Duodenum (tissue), 1 donor: ENCODE results near the gene APOA5.

DNA sequence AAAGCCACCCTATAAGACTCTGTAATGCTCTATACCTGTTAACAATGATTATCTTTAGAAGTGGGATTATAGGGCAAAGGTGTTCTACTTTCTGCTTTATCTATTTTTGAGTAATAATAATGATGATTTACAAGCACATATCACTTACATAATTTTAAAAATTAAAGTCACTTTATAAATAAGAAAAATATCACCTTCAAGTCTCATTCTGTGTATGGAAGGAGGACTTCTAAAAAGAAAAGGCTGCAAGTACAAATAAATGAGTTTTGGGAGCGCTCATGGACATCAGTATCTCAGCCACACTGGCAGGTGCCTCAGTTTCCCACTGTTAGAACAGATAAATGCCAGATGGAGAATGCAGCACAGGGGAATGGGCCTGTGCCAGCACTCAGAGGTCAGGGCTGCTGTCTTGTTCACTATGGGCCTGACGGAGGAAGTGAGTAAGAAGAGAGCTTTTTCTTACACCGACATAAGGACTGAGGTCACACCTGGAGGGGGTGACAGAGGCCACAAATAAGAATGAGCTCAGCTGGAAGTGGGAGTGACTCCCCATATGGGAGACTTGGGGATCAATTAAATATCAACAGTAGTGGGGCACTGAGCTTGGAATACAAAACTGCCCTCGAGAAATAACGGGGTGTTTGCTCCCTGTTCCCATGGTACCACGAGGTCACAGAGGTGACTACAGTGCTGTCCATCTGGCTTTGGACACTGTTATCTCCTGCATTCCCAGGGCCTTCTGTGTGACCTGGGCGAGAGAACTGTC lies 94.3 kb upstream of the NNMT start:
- PRO-cap = no peak

- PRO-cap = no peak
Observed at GRCh38 chr11:114208540-114209051, 87.6 kb upstream of the NNMT start.

- PRO-cap = no peak
Observed at GRCh38 chr11:114257050-114257434, 39.2 kb upstream of the NNMT start.

- PRO-cap = no peak
Observed at GRCh38 chr11:114258648-114259852, 37.1 kb upstream of the NNMT start.

- PRO-cap = no peak
Observed at GRCh38 chr11:114300568-114301389, 4.6 kb downstream of the NNMT start.

DNA sequence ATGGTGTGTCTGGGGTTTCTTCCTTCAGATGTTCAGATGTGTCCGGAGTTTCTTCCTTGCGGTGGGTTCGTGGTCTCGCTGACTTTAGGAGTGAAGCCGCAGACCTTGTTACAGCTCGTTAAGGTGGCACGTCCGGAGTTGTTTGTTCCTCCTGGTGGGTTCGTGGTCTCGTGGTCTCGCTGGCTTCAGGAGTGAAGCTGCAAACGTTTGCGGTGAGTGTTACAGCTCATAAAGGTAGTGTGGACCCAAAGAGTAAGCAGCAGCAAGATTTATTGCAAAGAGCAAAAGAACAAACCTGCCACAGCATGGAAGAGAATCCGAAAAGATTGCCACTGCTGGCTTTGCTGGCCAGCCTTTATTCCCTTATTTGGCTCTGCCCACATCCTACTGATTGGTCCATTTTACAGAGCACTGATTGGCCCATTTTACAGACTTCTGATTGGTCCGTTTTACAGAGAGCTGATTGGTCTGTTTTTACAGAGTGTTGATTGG lies 27.1 kb upstream of the NXPE2 start:
- PRO-cap = no peak

- PRO-cap = no peak
Observed at GRCh38 chr11:115185383-115186048, 318.7 kb downstream of the CADM1 start.

DNA sequence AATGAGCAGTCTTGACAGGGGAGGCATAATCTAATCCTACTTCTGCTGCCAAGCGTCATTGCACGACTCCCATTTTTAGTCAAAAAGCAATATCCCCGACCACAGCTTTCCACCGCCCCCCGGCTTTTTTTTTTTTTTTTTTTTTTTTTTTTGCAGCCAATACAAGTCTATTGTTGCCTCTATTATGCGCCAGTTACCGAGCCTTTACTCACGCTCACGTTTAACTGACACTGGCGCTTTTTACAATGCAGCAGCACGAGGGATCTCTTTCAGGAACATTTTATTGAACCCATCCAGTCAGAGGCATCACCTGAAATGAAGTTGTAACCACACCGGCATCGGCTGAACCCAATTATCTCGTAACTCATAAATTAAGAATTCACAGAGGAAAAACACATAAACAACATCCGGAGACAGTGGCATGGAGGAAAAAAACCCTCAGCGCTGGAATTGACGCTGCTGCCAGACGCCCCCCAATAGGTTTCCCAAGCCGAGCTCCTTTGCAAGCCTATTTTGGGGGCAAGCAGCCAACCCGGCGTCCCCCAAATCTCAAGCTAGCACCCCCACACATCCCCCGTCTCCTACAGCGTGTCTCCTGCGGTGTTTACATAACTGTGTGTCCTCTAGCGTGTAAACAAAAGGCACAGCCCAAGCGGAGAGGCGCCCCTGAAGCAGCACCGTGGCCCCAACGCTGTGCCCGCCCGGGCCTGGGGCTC lies 1.9 kb downstream of the CADM1 start:
- PRO-cap = no peak

GRCh38 chr11:115523934-115524333 lies 19.7 kb upstream of the CADM1 start:
- PRO-cap = no peak

- PRO-cap = no peak
Observed at GRCh38 chr11:115607448-115607923, 103.3 kb upstream of the CADM1 start.

- PRO-cap = no peak
Observed at GRCh38 chr11:115706765-115707048, 202.5 kb upstream of the CADM1 start.

GRCh38 chr11:116791588-116791923 lies at the start of gene APOA5:
TSS of gene APOA5 (minus strand) at chr11:116791879.
- PRO-cap = no peak

- PRO-cap = unidirectional peak, minus-strand start at chr11:116792391
Observed at GRCh38 chr11:116791924-116792666, 416 bp upstream of the APOA5 start.

DNA sequence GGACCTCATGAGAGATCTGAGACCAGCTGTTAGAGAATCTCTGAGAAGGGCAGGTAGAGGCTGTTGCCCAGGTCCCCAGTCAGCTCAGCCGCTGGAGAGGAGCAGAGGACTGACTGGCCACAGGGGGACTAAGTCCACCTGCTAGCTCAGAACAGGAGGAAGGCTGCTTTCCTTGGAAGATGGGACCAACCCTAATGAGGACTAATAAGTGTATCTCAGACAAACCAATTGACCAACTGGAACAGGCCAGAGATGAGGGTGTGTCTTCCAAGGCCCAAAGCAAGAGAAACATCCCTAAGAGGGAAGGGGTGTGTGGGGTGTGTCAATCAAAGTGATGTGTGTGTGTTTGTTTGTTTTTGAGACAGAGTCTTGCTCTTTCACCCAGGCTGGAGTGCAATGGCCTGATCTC lies 6.8 kb downstream of the APOA4 start:
- PRO-cap = unidirectional peak, minus-strand start at position 93 of the sequence; unidirectional peak, minus-strand start at position 181 of the sequence

DNA sequence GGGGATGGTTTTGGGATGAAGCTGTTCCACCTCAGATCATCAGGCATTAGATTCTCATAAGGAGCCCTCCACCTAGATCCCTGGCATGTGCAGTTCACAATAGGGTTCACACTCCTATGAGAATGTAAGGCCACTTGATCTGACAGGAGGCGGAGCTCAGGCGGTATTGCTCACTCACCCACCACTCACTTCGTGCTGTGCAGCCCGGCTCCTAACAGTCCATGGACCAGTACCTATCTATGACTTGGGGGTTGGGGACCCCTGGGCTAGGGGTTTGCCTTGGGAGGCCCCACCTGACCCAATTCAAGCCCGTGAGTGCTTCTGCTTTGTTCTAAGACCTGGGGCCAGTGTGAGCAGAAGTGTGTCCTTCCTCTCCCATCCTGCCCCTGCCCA lies 2.1 kb downstream of the APOC3 start:
- PRO-cap = no peak

DNA sequence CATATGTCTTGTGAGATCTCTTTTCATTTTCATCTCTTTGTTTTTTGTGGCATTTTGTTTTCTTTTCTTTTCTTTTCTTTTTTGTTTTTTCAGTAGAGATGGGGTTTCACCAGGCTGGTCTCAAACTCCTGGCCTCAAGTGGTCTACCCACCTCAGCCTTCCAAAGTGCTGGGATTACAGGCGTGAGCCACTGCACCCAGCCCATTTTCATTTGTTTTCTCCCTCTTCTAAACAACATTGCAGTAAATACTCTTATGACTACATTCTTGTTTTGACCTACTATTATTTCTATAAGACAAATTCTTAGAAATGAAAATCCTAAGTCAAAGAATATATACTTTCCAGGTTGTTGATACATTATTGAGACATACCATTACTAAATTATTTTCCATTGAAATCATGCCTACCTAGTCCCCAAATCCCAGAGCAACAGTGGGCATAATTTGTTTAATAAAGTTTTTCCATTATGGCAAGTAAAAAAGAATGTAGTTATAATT lies 98.7 kb downstream of the SIK3 start:
- PRO-cap = no peak

- PRO-cap = no peak
Observed at GRCh38 chr11:117071029-117071887, 27.0 kb downstream of the SIK3 start.

DNA sequence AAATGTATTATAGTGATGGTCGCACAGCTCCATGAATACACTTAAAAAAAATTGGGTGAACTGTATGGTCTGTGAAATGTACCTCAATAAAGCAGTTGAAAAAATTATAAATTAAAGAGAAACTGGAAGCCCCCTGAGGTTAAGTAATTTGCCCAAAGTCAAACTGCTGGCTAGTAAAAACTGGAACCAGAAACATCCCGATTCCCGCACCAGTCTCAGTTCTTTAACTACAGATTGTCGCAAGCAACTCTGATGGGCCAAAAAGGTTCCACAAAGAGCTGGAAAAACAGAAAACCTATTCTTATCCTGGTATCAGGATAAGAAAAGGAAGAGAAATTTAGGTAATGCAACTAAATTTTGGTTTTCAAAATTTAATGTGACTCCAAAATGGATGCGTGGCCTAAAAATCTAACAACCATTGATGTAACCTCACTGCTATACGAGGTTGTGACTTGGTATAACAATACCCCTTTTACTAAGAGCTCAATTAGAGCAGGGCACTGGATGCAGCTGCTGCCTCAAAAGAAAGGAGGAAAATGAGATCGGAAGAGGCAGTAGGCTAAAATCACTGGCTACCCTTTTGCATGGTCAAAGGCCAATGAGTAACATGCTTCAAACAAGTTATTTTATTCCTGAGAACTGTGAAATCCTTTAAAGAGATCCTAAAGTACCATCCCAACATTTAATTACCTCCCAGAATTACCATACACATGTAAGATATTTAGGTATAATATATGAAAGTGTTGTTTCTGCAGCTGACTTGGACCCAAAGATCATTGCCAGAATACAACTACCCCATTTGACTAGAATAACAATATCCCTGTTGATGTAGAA lies 15.3 kb downstream of the SIK3 start:
- PRO-cap = no peak

GRCh38 chr11:117096346-117097064 lies 1.7 kb downstream of the SIK3 start:
- PRO-cap = unidirectional peak, plus-strand start at chr11:117096743

DNA sequence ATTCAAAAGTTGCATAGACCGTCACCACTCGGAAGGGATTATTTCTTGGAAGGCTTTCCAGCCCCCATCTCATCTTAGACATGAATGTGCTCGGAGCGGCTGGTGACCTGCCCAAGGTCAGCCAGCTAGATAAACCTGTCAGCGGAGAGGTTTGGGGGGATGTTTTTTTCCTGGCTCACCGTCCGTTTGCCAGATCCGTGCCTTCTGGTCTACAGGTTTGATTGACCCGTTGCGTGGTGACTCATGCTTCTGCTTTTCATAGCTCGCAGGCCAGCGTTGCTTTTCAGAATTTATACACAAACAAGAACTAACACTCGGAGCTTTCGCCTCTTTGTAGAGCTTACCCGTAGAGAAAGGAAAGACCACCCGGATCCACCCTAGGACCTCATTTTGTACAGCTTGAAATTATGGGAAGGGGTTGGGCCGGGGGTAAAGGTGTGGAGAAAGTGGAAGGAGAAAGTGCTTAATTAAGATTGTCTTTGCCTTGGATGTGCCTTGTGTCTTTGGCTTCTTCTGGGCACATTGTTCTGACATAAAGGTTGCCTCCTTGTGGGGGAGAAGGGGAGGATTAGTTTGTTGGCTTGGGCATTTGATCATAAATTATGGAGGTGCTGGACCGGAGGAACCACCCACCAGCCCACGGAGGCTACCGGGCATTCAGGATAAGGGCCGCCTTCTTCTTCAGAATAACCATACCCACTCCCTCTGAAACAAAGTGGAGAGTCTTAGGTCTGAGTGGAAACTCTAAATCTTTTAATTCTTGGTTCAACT lies 1.1 kb downstream of the PAFAH1B2 start:
- PRO-cap = unidirectional peak, minus-strand start at position 188 of the sequence